ENCODE results near the genes FAM241A, ALPK1, ARSJ, UGT8 and METTL14.

- RRBS = no CpG with 5 or more reads among the region's 10 CpGs
Measured at GRCh38 chr4:112145086-112145371, 225 bp upstream of the FAM241A start.

GRCh38 chr4:112145372-112146566, at the start of gene FAM241A:
FAM241A (plus strand) TSS chr4:112145454.
- RRBS = 3% methylated on average over 68 of the region's 120 CpGs

- RRBS = no CpG with 5 or more reads among the region's 6 CpGs
Measured at GRCh38 chr4:112296866-112297981, at the start of gene ALPK1. ALPK1 (plus strand) TSS chr4:112297369.

- RRBS = 4% methylated on average over 30 of the region's 136 CpGs
Measured at GRCh38 chr4:112514870-112516090, 700 bp downstream of the NEUROG2 start.

DNA sequence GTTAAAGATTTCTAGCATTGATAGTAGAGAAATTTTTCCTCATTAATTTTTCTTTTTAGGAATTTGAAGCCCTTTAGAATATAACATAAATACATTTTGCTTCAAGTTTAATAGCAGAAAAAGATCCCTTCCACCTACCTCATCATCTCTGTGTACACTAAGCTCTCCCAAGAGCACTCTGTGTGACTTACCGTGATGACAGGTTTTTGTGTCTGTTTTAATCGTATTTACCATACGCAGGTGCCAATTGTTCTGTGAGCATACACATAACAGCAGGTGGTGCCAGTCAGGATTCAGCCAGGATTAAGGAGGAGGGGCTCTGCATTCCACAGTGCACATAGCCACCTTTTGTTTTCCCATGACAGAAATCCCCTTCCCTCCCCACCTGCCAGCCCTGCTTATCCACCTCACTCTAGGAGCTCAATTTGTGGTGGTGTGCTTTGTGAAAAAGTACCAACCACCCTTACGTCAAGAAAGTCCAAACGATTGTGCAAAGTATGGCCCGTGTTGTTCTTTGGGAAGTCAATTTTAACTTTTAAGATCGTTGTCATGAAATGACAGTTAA, 14.8 kb downstream of the ANK2 start:
- RRBS = no CpG with 5 or more reads among the region's 7 CpGs

DNA sequence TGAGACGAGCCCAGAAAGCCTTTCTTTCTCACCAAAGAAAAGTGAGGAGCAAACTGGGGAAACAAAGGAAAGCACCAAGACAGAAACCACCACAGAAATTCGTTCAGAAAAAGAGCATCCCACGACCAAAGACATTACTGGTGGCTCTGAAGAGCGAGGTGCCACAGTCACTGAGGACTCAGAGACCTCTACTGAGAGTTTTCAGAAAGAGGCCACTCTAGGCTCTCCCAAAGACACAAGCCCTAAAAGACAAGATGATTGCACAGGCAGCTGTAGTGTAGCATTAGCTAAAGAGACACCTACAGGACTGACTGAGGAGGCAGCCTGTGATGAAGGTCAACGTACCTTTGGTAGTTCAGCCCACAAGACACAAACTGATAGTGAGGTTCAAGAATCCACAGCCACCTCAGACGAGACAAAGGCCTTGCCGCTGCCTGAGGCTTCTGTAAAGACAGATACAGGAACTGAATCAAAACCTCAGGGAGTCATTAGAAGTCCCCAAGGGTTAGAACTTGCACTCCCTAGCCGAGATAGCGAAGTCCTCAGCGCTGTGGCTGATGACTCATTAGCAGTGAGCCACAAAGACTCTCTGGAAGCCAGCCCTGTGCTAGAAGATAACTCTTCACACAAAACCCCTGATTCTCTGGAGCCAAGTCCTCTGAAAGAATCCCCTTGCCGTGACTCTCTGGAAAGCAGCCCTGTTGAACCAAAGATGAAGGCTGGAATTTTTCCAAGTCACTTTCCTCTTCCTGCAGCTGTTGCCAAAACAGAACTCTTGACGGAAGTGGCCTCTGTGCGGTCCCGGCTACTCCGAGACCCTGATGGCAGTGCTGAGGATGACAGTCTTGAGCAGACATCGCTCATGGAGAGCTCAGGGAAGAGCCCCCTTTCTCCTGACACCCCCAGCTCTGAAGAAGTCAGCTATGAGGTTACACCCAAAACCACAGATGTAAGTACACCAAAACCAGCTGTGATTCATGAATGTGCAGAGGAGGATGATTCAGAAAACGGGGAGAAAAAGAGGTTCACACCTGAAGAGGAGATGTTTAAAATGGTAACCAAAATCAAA, 306.2 kb downstream of the ANK2 start:
- RRBS = no CpG with 5 or more reads among the region's 17 CpGs

DNA sequence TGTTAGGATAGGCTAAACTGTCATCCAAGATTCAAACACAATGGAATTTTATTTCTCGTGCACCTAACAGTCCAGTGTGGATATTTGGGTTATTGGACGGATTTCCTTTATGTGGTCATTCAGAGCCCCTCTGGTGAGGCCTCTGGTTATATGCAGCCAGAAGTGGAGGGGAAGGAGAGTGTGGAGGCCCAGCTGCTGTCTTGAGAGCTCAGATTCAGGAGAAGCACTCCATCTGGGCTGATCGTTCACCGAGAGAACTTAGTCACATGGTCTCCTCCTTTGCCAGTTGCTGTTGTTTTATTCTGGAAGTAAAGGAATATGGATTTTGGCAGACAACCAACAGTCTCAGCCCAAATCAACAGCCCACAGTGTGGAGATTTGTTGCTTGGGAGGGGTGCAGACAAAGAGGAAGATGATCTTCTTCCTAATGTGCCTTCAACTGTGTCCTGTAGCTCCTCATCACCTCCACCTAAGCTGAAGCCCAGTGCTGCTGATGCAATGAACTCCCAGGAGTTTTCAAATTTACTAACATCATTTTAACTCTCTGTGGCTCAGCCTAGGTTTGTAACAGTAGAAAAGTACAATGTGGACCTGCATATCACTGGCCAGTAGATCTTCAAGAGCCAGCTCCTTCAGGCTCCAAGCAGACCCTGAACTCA, 355.4 kb downstream of the ANK2 start:
- RRBS = no CpG with 5 or more reads among the region's 4 CpGs

DNA sequence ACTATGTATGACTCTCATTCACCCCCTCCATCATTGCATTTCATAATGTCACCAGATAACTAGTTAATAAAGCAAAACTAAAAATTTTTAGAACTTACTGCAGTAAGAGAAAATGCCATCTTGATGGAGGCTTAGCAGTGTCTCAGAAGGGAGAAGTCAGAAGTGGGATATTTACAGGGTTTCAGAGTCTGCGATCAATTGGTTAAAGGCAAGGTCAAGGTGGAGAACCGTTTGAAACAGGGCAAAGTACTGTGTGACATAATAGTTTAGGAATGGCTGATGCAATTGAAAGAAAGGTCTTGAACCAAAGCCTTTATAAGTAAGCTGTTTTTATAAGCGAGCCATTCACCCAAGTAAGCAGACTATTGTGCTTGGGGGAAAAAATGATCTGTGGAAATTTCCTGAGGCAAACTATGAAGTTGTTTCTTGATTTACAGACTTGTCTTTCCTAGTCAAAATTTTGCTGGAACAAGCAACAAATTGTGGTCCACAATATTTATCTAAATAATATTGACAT, 327.4 kb downstream of the CAMK2D start:
- RRBS = no CpG with 5 or more reads among the region's 3 CpGs

GRCh38 chr4:113729336-113729874, 32.1 kb downstream of the CAMK2D start:
- RRBS = no CpG with 5 or more reads among the region's 3 CpGs

DNA sequence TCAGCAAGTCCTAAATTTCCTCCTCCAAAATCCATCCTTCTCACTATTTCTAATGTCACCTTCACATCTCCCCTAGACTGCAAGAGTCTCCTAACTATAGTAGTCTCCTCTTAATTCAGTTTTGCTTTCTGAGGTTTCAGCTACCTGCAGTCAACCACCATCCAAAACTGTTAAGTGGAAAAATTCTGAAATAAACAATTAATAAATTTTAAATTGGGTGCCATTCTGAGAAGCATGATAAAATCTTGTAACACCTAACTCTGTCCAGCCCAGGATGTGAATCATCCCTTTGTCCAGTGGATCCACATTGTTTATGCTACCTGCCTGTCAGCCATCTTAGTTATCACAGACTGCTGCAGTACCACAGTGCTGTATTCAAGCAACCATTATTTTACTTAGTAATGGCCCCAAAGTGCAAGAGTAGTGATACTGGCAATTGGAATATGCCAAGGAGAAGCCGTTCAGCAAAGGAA, 20.8 kb downstream of the CAMK2D start:
- RRBS = no CpG with 5 or more reads among the region's 1 CpG

GRCh38 chr4:113745538-113746169, 15.9 kb downstream of the CAMK2D start:
- RRBS = no CpG with 5 or more reads among the region's 5 CpGs

DNA sequence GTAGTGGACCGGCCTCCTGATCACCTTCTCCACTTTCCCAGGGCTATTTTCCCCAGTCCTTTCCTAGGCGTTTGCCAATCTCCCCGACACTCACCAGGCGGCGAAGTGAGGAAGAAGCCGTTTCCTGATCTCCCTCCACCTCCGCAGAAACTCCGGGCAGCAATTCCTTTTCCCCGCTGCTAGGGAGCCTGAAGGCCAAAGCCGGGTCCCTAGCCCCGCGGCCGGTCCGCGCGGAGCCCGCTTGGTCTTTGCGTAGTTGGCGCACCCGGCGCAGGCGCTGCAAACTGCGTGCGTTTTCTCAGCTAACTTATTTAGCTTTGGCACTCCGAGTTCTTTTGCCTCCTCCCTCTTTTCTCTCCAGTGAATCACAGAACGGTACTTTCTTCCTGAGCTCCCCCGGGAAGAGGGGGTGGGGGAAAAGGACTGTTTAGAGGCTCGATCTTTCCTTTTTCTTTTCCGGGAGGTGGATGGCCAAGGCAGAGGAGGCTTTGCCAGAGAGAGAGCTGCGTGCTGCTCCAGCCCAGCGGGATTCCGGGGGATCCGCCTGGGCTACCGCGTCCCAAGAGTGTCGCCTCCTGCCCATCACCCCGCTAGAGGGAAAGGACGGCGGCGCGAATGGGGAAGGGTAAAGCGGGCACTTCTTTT, at the start of gene ARSJ:
Gene ARSJ (minus strand): TSS at position 286 of the 645 bp plus-strand sequence.
- RRBS = 5% methylated on average over 16 of the region's 42 CpGs

DNA sequence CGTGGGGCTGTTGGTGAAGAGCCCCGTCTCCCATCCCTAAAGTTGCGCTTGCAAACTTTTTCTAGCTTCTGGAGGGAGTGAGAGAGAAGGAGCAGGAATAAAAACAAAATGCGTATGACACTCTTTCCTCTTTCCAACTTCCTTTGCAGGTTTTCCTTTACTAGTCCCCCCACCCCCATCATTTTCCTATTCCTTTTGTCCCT, 461 bp upstream of the ARSJ start:
- RRBS = no CpG with 5 or more reads among the region's 4 CpGs

DNA sequence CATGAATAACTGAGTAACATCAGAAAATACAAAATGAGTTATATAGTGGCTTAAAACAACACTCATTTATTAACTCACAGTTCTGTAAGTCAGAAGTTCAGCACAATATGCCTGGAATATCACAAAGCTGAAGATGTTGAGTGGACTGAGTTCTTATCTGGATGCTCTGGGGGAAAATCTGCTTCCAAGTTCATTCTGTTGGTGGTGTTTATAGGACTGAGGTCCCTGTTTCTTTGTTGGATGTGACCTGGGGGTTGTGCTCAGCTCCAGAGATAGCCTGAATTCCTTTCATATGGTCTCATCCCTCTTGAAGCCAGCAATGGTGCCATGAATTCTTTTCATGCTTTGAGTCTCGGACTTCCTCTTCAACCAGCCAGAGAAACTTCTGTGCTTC, 233.9 kb upstream of the UGT8 start:
- RRBS = no CpG with 5 or more reads among the region's 1 CpG

DNA sequence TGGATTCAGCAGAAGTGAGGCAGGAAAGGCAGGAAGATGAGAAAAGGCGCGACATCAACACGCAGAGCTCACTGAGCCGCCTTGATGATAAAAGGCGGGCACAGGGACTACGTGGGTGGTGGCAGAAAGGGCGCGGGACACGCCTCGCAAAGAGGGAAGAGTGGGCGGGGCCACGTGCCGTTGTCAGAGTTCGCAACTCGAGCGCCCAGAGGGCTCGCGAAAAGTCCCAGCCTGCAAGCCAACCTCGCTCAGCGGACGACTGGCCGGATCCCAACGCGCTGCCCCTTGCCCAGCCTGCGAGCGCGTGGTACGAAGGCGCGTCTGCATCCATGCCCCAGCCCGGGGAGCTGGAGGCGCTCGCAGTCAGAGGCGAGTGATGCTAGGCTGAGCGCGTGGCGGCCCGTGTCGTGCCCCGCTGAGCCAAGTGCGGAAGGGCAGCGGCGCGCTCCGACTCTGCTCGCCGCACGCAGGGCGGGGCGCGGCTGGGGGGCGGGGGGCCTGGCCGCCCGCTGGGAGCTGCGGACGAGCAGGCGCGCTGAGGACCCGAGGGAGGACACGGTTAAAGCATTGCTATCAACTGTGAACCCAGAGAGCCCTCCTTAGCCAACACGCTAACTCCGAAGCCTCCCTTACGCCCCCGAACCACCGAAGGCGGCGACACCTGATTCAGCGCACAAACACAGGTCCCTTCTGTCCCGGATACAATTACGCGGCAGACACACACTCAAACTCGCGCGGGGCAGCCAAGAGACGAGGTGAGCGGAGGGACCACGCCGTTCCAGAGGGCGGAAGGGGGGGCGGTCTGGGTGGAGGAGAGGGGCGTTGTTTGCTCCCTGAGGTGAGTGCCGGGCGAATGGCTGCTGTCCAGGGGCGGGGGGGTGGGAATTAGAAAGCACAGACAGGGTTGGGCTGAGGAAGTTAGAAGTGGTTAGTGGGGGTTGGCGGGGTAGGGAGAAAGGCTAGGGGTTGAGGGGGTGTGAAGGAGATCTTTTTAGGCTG, at the start of gene UGT8:
Gene UGT8 (plus strand): TSS at position 588 of the 999 bp plus-strand sequence.
- RRBS = 3% methylated on average over 8 of the region's 85 CpGs

- RRBS = no CpG with 5 or more reads among the region's 60 CpGs
Measured at GRCh38 chr4:114599219-114600369, 987 bp downstream of the UGT8 start.

DNA sequence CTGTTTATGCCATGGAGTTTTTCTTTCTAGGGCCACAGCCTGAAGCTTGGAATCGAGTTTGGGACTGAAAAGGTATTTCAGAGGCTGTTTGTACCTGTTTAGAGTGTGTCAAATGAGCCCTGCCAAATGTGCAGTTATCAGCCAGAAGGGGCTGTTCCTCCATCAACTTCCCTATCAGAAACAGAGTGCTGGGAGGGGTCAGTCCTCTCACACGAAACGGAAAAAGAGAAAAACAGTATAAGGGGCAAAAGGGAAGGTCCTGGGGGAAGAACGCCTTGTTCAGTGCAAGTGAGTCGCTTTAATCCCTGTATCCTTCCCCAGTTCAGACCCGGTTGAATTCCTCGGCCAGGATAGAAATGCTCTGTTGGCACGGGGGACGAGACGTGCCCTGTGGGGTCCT, 199.9 kb upstream of the NDST3 start:
- RRBS = no CpG with 5 or more reads among the region's 10 CpGs

DNA sequence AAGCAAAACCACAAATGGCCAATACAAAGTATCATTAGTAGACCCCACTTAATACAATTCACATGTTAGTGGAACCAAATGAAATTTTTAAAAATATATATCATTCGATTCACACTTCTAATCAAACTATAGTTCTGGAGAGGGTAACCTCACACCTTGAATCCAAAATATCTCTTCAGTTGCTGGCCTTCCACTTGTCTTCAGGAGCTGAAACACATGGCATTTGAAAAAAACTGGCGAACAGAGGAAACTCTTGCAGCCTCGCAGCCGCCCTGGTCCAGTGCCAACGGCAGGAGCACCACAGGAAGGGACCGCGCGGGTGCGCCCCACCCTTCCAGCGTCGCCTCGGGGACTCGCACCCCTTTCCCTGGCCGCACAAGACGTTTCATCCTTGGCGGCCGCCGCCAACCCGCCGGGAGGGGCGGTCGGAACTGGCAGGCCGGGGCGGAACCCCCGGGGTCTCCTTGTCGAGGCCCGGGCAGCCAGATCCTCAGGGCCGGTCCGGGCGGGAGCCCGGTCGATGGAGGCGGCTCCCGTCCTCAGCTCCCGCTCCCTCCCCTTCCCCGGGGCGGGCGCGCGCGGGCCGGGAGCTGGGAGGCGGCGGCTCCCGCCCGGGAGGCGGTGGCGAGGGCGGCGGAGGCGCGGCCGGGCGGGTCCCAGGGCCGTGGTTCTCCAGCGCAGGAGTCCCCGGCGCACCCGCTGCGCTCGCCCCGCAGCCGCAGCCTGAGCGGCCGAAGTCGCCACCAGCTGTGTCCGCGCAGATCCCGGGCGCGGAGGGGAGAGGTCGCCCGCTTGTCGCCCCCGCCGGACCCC, 1.1 kb upstream of the NDST3 start:
- RRBS = 3% methylated on average over 27 of the region's 76 CpGs

- RRBS = 2% methylated on average over 4 of the region's 64 CpGs
Measured at GRCh38 chr4:118265343-118266283, 87.2 kb downstream of the PRSS12 start.

DNA sequence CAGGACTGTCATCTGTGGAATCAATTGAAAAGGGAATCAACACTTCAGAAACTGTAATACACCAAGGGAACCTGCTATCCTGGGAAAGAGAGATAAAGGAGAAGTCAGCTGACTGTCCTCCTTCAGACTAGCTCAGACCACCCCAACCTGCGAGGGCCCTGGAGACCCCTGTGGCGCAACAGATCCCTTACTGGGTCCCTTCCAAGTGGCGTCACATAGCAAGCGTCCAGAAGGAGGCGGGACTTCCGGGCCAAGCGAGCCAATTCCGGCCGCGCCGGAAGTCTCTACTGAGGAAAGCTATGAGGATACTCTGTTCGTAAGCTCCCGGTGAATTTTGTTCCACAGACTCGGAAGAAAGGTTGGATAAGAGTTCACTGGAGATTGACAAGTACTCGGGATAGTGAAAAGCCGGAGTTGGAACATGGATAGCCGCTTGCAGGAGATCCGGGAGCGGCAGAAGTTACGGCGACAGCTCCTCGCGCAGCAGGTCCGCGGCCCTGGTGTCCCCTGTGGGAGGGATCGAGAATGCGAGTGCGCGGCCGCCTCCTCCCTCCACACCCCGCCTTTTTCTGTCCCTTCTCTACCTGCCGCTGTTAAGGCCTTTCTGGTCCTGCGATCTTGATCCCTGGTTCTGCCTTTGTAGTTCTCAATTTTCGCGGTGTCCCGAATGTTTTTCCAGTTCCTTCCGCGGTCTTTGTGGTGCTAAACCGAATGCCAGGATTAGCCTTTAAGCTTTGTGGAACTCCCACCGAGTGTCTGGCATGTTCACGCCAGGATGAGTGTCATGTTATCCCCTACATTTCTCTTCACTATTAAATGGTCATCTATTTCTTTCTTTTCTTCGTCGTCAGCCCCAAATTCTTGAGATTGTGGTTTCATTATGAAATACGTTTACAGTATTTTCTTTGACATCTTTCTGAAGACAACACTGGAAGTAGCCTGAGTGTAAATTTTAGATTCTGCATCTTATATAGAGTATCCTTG, at the start of gene METTL14:
Gene METTL14 (plus strand): TSS at position 279 of the 984 bp plus-strand sequence.
- RRBS = 5% methylated on average over 8 of the region's 44 CpGs

Data from epidermal melanocyte (primary cell).